Pericardium fibroblast (primary cell): ENCODE results near the genes TBC1D9 and USP38.

- RAMPAGE, long total RNA: no peak
Measured at GRCh38 chr4:139082728-139083317, 67.2 kb downstream of the NOCT start.

DNA sequence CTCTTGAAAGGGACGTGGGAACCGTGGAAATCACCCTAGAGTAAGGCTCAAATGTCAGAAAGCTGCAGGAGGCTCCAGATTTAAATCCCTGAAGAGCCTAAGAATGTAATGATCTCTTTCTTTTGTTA is 1.6 kb upstream of the ELF2 start:
- RAMPAGE, long total RNA: no peak

- RAMPAGE, long total RNA: no peak
Measured at GRCh38 chr4:139286107-139286383, 6.0 kb upstream of the MGARP start.

GRCh38 chr4:139360399-139360897 is 58.2 kb upstream of the NDUFC1 start:
- RAMPAGE, long total RNA: no peak

GRCh38 chr4:139455118-139455571 is 1.2 kb downstream of the RAB33B start:
- RAMPAGE, long total RNA: no peak

- RAMPAGE, long total RNA: no peak
Measured at GRCh38 chr4:139503042-139503370, 49.1 kb downstream of the RAB33B start.

DNA sequence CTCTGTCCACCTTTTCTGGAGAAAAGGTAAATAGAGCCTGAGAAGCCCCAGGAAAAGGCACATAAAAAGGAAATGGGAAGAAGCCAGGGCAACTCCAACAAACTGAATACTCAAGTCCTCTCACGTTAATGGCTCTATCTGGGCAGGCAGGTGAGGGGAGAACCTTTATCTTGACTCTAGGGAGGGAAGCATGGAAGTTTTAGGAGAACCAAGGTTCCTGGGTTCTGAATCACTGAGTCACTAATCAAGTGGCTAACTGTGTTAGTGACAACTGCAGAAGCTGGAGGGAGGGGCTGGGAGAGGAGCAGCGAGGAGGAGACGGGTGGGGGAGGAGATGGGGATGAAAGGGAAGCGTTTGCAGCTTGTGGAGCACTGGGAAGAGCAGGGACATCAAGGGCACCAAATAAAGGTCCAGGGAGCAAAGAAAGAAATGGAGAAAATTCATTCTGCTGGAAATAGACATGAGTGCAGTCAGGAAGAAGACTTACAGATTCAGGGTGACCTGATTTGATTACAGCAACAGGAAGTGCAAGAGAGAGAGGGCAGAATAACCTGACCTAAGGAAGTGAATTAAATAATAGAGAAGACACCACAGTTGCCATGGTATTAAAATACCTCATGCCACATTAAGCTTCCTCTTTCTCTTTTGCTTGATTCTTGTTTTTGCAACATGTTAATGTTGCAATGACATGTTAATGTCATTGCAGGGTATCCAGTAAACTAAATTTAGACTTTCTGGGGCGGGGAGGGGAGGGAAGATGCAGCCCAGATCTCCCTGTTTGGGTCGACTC is 4.5 kb upstream of the SETD7 start:
- RAMPAGE, long total RNA: no peak

- RAMPAGE, long total RNA: no peak
Measured at GRCh38 chr4:139819837-139820304, 154.3 kb downstream of the MGST2 start.

DNA sequence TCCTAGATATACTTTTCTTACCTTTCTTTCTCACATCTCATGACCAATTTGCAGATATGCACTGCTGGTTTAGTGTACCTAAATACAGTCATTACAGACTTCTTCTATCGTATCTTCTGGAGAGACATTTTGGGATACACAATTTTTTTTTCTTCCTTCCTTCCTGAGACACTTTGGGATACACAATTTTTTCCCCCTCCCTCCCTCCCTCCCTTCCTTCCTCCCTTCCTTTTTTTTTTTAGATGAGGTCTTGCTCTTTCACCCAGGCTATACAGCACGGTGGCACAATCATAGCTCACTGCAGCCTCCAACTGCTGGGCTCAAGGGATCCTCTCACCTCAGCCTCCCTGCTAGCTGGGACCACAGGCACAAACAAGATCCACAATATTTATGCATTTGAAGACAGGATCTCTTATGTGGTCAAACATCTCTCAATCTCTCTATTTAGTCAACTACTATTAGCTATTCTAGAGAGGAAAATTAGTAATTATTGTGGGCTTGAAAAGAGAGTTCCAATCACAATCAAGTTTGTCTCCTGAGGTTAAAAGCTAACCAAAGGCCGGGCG is 34.5 kb downstream of the MAML3 start:
- RAMPAGE, long total RNA: no peak

GRCh38 chr4:140237407-140238268 is 83.7 kb upstream of the MAML3 start:
- RAMPAGE, long total RNA: no peak

DNA sequence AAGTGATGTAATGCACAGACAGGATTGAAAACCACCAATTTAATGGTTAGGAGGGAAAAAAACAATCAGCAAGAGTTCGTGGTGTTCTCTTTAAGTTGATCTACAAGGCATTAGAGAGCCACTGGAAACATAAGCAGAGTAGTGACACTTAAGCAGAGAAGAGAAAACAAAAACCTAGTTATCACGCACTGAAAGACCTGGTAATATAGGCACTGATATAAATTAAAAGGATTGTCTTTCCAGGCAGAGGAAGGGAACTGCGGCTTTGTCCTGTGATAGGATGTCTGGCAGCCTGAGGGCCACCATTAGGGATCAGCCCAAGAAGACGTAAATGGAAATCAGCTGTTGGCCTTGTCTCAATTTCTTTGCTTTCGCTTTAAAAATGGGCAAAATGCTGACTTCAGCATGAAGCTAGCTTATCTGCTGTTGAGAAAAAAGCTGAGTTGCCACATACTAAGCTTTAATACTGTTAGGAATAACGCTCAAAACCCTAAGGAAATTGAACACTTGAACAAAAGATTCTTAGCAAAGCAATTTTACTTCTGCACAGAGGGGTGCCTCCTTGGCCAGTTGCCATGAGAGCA is 84.9 kb upstream of the UCP1 start:
- RAMPAGE, long total RNA: no peak

DNA sequence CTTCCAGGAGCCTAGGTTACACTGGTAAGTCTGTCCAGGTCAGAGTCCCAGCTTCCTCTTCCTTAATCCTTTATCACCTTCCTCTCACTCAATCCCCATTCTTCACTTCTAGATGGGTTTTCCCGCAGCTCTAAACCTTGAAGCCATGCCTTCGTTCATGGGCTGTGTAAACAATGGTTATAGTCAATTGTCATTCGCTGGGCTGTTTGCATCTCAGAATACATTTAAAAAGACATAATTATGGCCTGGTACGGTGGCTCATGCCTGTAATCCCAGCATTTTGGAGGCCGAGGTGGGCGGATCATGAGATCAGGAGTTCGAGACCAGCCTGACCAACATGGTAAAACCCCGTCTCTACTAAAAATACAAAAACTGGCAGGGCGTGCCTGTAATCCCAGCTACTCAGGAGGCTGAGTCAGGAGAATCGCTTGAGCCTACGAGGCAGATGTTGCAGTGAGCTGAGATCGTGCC is 57.9 kb downstream of the TBC1D9 start:
- RAMPAGE, long total RNA: no peak

DNA sequence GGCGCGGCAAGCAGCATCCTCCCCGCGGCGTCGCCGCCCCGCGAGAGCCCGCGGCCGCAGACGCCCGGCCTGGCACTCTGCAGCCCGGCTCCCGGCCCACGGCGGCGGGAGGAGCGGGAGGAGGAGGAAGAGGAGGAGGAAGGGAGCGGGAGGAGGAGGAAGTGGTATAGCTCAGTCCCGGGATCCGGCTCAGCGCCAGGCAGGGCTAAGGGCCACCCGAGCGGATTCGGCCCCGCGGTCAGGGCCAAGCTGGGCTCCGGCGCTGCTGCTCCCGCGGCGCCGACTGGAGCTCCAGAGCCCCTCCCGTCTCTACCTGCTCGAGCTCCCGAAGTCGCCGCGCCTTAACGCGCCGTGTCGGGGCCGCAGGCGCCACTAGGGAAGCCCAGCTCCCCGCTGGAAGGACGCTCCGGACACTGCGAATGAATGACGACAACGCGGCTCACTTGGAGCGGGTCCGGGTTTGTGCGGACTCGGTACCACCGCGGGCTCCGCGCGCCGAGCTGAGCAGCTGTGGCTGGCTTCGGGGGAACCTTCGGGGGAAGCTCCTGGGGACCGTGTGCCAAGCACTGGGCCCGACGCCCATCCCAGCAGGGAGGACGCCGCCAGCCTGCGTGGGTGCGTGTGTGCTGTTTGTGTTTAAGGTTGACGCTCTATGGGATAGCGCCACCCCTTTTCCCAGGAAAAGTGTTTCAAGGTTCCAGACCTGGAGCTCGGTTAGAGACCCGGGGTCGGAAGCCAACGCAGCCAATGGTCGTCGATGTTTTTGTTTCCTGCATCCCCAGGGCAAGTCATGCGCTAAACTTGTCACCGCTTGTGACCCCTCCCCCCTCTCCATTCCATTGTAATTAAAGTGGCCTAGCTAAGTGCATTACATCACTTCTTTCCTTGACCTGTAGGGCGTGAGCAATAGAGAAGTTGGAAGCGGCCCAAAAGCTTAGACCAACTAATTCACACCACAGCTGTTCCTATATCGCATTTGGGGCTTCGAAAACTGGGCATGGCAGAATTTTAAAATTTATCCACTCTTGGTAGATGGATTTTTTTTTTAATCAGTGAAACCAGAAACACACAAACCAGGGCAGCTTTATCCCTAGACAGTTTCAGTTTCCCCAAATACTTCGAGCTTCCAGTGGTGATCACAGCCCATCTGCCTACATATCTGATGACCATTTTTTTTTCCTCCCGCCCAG is at the start of gene TBC1D9:
TSS of gene TBC1D9 (minus strand) at position 126 of the 1,190 bp plus-strand sequence.
- RAMPAGE, long total RNA: no peak

DNA sequence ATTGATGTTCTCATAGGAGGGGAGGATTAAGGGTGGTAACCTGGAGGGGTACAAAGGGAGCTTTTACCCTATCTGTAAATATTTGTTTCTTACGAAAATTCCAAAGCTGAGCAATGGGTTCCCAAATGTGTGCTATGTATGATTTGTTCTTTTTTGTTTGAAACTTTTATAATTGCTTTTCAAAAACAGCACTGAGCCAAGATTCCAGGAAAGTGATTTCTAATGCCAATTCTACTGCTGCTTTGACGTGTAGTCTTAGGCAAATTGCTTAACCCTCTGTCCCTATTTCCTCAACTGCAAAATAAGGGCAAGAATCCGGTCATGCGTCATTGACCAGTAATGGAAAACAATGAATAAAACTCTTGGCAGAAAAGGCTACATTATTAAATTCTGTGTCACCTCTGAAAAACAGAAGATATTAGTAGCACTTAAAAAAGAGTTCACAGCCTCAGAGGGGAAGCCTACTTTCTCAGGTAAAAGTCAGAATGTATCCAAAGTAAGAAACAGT is 454.7 kb downstream of the IL15 start:
- RAMPAGE, long total RNA: no peak

DNA sequence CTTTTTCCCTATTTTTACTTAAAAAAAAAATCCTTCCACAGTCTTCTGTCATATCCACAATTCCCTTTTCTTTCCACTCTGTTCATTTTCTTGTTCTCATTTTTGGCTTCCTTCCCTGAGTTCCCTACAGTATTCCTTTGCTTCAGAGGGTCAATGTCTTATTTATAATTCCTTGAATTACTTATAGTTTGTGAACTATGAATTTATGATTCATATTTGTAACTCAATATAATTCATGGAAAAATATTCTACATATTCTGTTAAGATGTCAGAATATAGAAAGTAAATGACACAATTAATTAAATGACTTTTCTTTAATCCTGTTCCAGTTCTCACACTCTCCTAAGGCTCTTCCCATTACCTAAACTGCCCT is 562.1 kb downstream of the IL15 start:
- RAMPAGE, long total RNA: no peak

DNA sequence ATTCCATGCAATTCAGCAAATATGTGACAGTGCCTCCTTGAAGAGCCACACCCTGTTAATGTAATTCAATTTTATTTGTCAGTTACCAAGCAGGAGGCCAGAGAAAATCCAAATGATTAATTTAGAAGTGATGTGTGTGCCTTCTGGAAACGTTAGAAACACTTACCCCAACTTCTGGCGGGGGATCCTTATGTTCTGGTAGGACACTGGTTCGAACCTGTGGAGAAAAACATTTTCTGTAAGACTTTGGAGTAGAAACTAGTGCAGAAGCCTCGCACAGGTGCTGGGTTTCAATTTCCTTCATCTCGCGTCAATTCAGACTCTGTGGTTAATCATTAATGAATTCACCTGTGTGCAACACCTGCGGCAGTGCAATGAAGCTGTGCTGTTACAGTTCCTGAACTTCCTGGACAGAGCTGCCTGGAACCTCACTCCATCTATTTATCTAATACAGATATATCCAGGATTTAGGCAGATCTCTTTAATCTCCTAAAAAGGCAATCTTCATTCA is 531.5 kb downstream of the INPP4B start:
- RAMPAGE, long total RNA: no peak

DNA sequence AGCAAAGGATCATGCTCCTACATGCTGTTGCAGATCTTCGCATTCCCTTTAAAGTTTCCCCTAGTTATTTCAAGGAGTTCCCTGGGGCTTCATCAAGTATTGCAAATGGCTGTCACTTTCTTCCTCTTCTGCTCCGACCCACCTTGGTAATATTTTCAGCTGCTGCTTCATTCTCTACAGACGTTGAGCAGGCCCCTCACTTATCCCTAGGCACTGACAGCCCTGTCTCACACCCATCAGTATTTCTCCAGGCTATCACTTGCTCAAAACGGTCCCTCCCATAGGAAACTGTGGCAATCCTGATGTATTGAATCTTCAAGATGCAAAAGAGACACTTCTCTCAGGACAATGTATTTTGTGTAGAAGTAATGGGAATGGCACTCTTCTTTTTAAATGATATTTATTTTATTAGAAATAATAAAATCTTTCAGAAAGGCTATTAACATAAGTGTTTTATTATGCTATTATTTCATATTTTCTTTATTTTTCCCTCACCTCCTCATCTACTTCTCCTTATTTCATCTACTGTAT is 465.8 kb downstream of the INPP4B start:
- RAMPAGE, long total RNA: no peak

DNA sequence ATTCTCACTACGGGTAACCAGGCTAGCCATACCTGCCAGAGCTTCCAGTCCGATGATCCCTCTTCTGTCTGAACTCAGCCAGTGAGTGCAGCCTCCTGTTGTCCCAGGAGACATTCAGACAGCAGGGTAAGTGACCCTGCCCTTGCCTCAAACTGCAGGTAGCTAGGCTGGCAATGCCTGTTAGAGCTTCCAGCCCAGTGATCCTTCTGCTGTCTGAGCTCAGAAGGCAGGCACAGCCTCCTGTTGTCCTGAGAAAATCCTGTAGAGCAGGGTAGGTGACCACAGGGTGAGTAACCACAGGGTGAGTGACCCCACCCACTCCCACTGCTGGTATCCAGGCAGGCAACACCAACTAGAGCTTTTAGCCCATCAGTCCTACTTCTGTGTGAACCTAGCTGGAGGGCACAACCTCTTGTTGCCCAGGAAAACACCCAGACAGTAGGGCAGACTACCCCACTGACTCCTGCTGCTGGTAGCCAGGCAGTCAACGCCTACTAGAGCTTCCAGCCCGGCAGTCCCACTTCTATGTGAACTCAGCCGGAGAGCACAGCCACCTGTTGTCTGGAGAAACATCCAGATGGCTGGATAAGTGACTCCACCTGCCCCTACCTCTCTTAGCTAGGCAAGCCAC is 371.8 kb downstream of the INPP4B start:
- RAMPAGE, long total RNA: no peak

DNA sequence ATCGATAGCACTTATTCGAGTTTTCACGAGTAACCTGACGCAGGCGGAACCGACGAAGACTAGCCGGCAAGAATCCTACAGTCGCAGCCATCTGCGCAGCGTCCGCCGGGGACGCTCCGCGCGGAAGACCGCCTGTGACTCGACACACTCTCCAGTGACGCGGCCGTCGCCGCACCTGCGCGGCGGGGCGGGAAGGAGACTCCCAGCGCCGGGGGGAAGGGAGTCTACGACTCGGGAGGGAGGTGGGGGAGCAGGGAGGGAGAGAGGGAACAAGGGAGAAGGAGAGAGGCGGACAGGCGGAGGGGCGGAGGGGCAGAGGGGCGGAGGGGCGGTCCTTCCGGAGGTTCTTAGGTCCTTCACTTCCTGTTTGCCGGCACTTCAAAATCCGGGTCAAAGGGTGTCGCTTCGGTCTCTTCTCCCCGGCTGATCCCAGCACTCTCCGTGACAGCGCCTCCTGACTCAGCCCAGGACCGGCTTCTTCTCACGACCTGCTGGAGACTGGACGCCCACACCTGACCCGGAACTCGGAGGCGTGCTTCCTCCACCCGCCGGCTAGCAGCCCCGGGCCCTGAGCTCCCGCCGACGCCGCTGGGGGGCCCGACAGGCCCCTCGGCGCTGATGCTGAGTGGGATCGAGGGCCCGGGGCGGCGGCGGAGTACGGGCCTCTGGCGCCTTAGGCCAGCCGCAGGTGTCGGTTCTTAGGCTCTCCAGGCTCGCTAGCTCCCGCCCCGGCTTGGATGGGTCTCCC is at the start of gene USP38:
TSS of gene USP38 (plus strand) at position 376 of the 748 bp plus-strand sequence.
- RAMPAGE, long total RNA: no peak

GRCh38 chr4:143360908-143361601 is 24.4 kb downstream of the GAB1 start:
- RAMPAGE, long total RNA: no peak